LHCN-M2 (cell line): ENCODE measurements around the genes ADAT2 and FUCA2.

GRCh38 chr6:139846514-139847483 lies 472.4 kb upstream of the CITED2 start:
- RAMPAGE, long total RNA, result no peak

DNA sequence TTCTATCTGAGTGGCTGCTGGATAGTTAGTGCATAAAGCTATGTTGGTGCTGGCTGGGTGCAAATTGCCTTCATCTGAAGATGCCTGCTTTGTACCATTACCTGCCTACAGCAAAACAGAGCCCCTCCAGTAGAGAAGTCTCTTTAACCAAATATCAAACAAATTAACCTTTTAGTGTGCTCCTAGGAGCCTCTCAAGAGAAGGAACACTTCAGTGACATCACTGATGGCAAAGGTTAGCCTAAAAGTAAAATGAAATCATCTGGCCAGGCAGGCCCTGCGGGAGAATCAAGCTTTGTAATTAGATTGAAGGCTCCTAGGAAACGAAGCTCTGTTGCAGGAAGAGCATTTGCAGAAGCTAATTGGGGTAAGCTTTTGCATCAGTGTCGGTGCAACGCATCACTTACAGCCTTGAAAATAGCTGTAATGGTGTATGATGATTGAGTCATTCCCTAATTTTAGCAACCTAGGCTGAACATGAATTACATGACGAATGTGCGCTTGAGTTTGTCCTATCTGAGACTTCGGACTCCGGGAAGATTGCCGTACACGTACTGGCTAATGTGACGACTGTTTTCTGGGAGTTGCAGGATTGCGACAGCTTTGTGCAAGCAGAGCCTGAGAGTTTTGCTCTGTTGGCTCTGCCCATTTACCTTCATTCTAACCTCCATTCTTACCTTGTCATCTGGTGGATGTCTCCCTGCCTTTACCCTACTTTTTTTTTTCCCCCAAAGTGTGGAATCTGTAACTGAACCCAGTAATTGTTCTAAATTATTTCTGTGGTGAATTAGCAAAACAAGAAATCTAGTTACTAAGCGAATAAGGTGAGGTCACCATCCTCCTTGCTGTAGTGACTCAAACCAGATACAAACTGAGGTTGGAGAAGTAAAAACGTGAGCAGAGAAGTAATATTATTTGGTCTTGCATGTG lies 675.8 kb upstream of the CITED2 start:
- RAMPAGE, long total RNA, result no peak

GRCh38 chr6:140101335-140101936 lies 727.0 kb upstream of the CITED2 start:
- RAMPAGE, long total RNA, result no peak

DNA sequence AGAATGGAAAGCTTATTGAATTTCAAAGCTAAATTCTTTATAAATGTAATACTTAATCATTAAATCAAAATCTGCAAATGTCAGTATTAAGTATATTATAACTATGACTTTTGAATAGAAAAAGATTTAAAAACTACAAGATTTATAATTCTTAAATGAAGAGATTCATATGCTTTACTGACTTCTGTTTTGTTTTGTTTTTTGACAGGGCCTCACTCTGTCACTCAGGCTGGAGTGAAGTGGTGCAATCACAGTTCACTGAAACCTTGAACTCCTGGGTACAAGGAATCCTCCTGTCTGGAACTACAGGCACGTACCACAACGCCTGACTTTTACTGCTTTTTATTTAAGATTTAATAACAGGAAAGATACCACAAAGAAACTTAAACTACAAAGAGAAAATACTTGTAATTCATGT lies 940.2 kb upstream of the CITED2 start:
- RAMPAGE, long total RNA, result no peak

GRCh38 chr6:140883775-140884306 lies 1248.9 kb upstream of the GJE1 start:
- RAMPAGE, long total RNA, result no peak

GRCh38 chr6:141488563-141489049 lies 644.1 kb upstream of the GJE1 start:
- RAMPAGE, long total RNA, result no peak

DNA sequence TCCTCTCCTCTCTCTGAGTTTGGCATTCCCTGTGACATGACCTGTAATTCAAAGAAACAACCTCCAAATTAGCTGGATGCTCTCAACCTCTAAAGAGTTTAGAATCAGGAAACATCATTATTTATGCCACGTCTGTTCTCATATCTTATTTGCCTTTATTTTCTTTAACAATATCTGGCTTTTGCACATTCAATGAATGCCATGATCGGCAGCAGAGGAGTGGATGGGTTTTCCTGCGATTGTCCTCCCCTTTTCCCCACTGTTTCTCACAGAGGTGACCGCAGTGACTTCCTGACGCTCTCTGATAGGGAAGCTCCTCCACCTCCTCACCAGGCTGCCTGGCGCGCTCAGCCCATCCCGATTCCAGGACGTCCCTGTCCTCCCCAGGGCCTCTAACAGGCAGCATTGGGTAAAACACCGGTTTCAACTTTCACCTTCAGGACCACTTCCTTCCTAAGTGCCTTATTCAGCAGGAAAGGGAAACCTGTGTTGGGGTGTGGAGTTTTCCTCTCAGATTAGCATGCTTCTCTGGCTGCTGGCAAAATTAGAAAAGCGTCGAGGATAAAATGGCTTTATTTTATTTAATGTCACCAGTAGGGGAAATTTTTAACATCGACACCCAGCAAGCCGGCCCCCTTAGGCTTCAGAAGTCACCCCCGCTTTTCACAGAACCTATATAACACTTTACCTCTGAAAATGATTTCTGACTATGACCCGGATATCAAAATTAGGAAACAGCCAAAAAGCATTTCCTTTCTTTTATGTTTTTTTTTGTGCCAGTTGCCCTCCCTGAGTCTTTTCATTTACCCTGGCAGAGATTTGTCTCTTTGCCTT lies 570.5 kb upstream of the GJE1 start:
- RAMPAGE, long total RNA, result no peak

GRCh38 chr6:141745820-141746252 lies 386.9 kb upstream of the GJE1 start:
- RAMPAGE, long total RNA, result no peak

GRCh38 chr6:142375276-142375819 lies 73.5 kb downstream of the ADGRG6 start:
- RAMPAGE, long total RNA, result no peak

DNA sequence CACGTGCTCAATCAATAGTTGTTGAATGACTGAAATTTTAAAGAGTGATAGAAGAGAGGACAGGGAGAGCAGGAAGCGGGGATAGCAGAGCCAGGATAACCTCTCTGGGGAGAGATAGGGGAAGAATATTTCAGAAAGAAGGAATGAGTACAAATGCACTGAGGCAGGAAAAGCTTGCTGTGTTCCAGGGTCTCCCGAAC lies 263.8 kb downstream of the HIVEP2 start:
- RAMPAGE, long total RNA, result no peak

DNA sequence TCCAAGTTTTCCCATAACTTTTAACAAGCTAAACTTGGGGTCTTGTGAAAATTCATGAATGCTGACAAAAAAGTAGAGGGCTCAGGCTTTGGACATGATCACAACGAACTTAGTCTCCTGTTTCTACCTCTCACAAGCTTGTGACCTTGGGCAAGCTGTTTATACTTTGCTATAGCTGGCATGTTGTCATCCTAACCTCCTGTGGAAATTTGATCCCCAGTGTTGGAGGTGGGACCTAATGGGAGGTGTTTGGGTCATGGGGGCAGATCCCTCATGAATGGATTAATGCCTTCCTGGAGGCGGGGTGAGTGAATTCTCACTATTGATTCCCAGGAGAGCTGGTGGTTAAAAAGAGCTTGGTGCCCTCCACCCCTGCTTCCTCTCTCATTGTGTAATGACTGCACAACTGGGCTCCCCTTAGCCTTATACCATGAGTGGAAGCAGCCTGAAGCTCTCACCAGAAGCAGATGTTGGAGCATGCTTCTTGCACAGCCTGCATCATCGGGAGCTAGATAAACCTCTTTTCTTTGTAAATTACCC lies 228.9 kb downstream of the HIVEP2 start:
- RAMPAGE, long total RNA, result no peak

GRCh38 chr6:142751421-142752207 lies 193.4 kb downstream of the HIVEP2 start:
- RAMPAGE, long total RNA, result no peak

DNA sequence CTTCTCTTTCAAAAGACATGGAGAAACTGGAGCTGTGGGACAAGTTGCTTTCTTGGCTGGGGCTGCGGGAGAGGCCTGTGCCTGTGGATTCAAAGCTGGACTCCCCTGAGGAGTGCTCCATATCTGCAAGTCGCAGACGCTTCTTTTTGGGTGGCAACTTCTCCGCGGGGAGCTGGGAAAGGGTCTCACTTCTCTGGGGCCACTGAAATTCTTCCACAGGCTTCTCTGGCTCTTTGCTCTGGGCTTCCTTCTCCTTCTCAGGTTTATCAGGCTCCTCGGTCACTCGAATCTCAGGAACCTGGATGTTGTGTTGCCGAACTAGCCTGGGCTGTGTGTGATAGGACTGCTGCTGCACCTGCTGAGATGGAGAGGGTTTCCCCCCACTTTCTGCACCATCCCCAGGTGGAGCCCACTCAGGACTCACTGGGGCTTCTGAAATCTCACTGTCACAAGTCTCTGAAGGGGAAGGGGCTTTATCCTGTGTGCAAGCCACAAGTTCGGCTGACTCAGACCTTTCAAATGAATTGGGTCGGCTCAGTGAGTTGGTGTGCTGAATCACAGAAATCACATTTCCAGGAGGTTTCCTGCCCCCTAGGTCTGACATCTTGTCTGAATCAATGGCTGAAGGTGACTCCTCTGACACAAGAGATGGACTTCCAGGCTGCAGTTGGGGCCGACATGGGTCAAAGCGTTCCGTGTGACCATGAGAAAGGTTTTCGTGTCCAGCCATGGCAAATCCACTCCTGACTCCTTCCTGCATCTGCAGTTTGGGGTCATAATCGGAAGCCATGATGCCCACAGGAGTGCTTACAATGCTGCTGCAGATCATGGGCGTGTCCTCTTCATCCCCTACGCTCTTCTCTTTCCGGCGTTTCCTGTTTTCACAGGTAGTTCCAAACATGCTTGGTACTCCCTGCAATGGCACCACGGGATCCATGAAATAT lies 172.9 kb downstream of the HIVEP2 start:
- RAMPAGE, long total RNA, result no peak

GRCh38 chr6:142844994-142845599 lies 99.9 kb downstream of the HIVEP2 start:
- RAMPAGE, long total RNA, result no peak

GRCh38 chr6:142896174-142897256 lies 48.5 kb downstream of the HIVEP2 start:
- RAMPAGE, long total RNA, result no peak

GRCh38 chr6:142902623-142903179 lies 42.3 kb downstream of the HIVEP2 start:
- RAMPAGE, long total RNA, result no peak

- RAMPAGE, long total RNA, result no peak
Observed at GRCh38 chr6:142927327-142927607, 17.7 kb downstream of the HIVEP2 start.

- RAMPAGE, long total RNA, result start-site peak on the minus strand at chr6:143450671-143450698, 20 reads; start-site peak on the plus strand at chr6:143450909-143450929, 30 reads
Observed at GRCh38 chr6:143450004-143451022, at the start of gene ADAT2. TSS of gene ADAT2 (minus strand) at chr6:143450695.

DNA sequence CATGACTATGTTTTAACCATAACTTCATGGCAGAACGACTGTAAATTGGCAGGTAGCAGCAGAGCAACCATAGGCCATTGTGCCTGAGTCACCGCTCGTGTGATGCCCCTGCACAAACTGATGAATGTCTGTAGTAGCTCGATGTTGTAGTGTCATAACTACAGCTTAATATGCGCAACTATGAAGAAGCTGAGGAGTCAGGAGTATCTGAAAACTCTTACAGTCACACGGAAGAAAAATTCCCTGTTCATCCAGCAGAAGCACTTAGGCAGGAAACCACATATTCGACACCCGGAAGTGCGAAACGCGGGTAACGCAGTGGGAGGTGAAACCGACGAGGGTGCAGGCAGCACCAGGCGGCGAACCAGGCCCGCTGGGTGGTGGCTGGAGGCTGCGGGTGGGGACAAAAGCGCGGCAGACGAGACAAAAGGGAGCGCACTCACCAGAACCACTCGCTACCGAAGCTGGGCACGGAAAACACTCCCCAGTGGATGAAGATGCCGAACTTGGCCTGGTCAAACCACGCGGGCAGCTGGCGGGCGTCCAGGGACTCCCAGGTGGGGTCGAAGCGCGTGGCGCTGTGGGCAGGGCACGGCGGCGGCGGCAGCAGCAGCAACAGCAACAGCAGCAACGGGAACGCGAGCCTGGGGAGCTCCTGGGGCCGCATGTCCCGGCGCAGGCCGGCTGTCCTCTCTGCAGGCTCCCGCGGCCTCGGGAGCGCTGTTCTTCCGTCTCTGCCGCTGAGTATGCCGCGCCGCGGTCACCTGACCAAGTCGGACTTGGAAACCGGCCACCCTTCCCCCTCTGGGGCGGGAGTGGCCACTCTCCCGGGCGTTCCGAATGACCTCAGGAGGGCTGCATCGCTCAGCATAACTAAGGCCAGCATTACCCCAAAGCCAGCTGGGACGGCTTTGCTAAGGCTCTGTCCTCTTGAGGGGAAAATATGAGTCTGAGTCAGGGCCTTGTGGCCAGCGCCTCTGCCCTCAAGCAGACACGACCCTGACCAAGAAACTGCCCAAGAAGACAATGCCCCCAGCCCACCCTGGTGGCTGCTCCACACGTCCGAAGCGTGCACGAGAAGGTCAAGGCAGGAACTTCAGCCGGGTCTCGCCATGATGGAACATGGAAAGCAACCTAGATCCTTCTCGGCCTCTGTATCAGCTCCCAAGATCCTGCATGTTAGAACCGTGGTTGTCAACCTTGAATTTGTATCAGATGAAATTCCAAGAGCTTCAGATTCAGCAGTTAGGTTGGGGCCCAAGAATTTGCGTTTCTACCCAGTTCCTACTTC lies at the start of gene FUCA2:
TSS of gene FUCA2 (minus strand) at position 753 of the 1,291 bp plus-strand sequence.
- RAMPAGE, long total RNA, result start-site peak on the minus strand centred at position 733 of the sequence, 22 bp wide, 149 reads

DNA sequence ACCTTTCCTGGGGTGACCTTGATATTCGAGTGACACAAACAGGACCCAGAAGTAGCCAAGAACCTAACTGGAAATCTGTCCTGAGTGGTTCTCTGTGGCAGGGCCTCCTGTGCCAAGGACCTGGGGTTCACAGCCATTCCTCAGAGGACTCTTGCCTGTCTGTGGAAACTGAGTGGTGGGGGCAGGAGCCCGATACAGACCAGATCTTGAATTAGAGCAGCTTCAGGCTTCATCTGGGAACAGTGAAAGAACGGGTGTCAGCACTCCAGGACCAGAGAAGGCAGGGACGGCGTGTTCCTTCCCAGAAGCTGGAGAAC lies 4.4 kb upstream of the FUCA2 start:
- RAMPAGE, long total RNA, result no peak